K562 (cell line): ENCODE measurements around a stretch of chr20.

GRCh38 chr20:49588225-49588695, 20.3 kb upstream of the PTGIS start:
- RAMPAGE, long total RNA: no peak
- RRBS: no CpG with 5 or more reads among the region's 9 CpGs
PRO-cap:
- standard: no peak
- CoPRO, capped RNA only, 2 experiments: no peak in any of the 2 experiments
- CoPRO, capped and uncapped RNA, 2 experiments: no peak in any of the 2 experiments
- CoPRO, uncapped RNA only, 2 experiments: no peak in any of the 2 experiments
CAGE:
- cytosol, long polyA plus RNA: no peak
- long polyA plus RNA: no peak
- nucleolus, long total RNA: no peak
- nucleus, long polyA plus RNA: no peak

DNA sequence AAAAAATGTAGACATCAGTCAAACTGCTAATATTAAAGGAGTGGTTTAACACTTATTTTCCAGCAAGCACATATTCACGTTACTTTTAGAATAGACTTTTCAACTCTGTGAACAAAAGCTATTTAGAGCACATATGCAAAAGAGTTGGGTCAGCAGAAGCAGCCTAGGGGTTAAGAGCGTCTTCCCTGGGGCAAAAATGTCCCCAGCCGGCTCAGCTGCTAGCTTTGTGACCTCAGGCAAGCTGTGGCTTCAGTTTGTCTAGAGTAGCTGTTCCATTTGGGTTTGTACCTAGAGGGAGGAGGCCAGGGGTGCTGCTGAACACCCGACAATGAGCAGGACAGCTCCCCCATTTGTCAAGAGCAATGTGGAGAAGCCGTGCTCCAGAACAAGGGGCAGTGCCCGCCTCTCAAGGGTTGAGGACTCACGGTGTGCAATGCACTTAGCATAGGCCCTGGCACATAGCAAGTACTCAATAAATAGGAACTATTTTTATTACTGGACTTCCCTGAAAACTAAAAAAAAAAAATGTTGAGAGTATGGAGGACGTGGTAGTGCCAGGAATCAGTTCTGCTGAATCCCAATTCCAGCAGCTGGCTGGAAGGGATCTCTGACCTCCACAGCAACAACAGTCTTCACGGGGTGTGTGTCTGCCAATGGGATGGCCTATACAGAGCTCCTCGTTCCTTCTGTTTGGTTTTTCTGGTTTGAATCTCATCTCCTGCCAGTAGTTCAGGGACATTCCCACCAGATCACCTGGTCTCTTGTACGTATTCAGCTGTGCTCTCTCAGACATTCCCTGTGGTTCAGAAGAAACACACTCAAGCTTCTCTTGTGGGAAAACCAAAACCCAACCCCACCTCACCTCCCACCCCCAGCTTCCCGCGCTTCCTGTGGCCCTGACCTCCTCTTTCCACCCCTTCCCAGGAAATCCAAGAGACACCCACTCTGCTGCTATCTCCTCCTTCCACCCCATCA, 62.9 kb upstream of the PTGIS start:
- RAMPAGE, long total RNA: no peak
- RRBS: no CpG with 5 or more reads among the region's 13 CpGs
PRO-cap:
- standard: no peak
- CoPRO, capped RNA only, 2 experiments: no peak in any of the 2 experiments
- CoPRO, capped and uncapped RNA, 2 experiments: no peak in any of the 2 experiments
- CoPRO, uncapped RNA only, 2 experiments: peak in 1 of 2 experiments; most common minus-strand start position 474 of the sequence (in 1)
CAGE:
- cytosol, long polyA plus RNA: no peak
- long polyA plus RNA: no peak
- nucleolus, long total RNA: no peak
- nucleus, long polyA plus RNA: no peak

DNA sequence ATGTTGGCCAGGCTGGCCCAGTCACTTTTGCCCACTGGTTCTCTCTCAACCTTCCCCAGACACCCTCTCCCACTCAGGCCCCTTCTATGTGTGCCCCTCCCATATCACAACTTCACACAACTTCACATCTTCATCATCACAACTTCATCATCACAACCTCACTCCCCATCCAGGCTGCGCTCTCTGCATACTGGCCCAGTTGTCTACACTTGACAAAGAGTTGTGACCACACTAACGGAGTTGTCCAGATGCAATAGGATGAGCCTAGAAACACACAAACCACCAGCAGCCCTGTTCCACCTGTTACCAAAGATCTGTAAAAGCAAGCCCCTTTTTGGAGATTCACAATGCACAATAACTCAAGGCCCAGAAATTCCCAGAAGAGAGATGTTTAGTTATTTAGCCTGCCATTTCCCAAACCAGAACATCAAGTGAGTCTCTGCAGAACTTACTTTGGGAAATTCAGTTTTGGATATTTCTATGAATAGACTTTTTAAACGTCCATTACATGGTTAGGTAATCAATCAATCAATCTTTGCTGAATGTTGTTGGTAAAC, 53.6 kb downstream of the B4GALT5 start:
- RAMPAGE, long total RNA: no peak
- RRBS: no CpG with 5 or more reads among the region's 3 CpGs
PRO-cap:
- standard: no peak
- CoPRO, capped RNA only, 2 experiments: no peak in any of the 2 experiments
- CoPRO, capped and uncapped RNA, 2 experiments: no peak in any of the 2 experiments
- CoPRO, uncapped RNA only, 2 experiments: no peak in any of the 2 experiments
CAGE:
- cytosol, long polyA plus RNA: no peak
- long polyA plus RNA: no peak
- nucleolus, long total RNA: no peak
- nucleus, long polyA plus RNA: no peak

DNA sequence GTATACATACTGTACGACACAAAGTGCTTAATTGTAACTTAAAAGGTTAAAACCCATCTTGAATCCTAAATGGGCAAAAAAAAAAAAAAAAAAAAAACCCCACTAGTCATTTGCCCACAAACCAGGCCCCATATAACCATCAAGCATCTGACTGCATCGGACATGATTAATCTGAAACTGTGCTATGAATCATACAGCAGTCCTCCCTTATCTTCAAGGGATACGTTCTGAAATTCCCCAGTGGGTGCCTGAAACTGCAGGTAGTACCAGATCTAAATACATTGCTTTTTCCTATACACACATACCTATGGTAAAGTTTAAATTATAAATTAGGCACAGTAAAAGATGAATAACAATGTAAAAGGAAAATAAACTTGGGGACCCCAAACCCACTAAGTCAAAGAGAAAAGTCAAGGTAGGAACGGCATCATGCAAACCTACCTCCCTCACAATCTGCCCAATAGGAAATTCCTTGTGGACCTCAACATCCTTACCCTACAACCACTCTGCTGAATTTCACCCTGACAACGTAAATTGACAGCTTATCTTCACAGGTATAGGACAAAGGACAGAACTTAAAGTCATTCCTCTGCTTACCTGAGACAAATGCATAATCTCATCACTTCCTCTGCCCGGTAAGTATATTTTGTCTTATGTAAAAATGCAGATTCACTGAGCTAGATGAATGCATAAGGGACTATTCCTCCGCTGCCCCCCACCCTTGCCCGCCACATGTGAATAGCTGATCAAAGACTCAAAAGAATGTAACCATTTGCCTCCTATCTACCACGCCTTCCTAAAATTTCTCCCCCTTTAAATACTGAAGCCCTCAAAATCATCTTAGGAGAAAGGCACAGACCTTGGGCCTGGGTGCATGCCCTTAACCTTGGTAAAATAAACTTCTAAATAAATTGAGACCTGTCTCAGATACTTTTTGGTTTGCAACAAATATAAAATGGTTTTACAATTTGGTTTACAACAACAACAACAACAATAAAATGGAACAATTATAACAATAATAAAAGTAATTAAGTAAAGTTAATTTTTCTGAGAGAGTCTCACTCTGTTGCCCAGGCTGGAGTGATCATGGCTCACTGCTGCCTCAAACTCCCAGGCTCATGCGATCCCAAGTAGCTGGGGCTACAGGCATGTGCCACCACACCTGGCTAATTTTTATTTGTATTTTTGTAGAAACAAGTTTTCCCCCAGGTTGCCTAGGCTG, 14.0 kb downstream of the B4GALT5 start:
- RAMPAGE, long total RNA: no peak
- RRBS: no CpG with 5 or more reads among the region's 10 CpGs
PRO-cap:
- standard: no peak
- CoPRO, capped RNA only, 2 experiments: no peak in any of the 2 experiments
- CoPRO, capped and uncapped RNA, 2 experiments: no peak in any of the 2 experiments
- CoPRO, uncapped RNA only, 2 experiments: no peak in any of the 2 experiments
CAGE:
- cytosol, long polyA plus RNA: no peak
- long polyA plus RNA: no peak
- nucleolus, long total RNA: no peak
- nucleus, long polyA plus RNA: no peak

- RAMPAGE, long total RNA: no peak
- RRBS: no CpG with 5 or more reads among the region's 10 CpGs
PRO-cap:
- standard: bidirectional peak, plus-strand start at chr20:49812133, minus-strand start at chr20:49811995
- CoPRO, capped RNA only, 2 experiments: no peak in any of the 2 experiments
- CoPRO, capped and uncapped RNA, 2 experiments: no peak in any of the 2 experiments
- CoPRO, uncapped RNA only, 2 experiments: no peak in any of the 2 experiments
CAGE:
- cytosol, long polyA plus RNA: no peak
- long polyA plus RNA: no peak
- nucleolus, long total RNA: no peak
- nucleus, long polyA plus RNA: no peak
Measured at GRCh38 chr20:49811756-49812448, 726 bp upstream of the SLC9A8 start.

DNA sequence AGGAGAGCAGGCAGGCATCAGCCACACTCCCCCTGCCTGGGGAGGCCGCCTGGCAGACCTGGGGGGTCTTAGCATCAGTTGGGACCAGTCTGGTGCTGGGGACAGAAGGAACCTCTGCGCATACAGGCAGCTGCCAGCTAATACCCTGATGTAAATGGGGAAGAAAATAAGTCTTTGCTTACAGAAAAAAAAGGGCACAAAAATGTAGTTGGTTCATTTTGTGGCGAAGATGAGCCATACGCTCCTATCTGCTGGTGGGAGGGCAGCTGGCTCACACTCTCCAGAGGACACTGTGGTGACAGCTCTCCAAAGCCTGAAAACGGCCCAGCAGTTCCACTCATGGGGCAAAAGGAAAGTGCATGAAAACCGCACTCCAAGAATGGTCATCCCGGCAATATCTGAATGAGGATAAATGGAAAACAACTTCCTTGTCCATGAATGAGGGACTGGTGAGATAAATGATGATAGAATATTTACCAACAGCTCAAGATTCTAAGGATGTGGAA, 21.7 kb downstream of the SPATA2 start:
- RAMPAGE, long total RNA: no peak
- RRBS: no CpG with 5 or more reads among the region's 7 CpGs
PRO-cap:
- standard: no peak
- CoPRO, capped RNA only, 2 experiments: no peak in any of the 2 experiments
- CoPRO, capped and uncapped RNA, 2 experiments: no peak in any of the 2 experiments
- CoPRO, uncapped RNA only, 2 experiments: no peak in any of the 2 experiments
CAGE:
- cytosol, long polyA plus RNA: no peak
- long polyA plus RNA: no peak
- nucleolus, long total RNA: no peak
- nucleus, long polyA plus RNA: no peak

GRCh38 chr20:49978801-49979677, 3.7 kb upstream of the SNAI1 start:
- RAMPAGE, long total RNA: no peak
- RRBS: 5% methylated on average over 4 of the region's 34 CpGs
PRO-cap:
- standard: unidirectional peak, plus-strand start at chr20:49979333; bidirectional peak, plus-strand start at chr20:49979526, minus-strand start at chr20:49979404
- CoPRO, capped RNA only, 2 experiments: no peak in any of the 2 experiments
- CoPRO, capped and uncapped RNA, 2 experiments: no peak in any of the 2 experiments
- CoPRO, uncapped RNA only, 2 experiments: no peak in any of the 2 experiments
CAGE:
- cytosol, long polyA plus RNA: no peak
- long polyA plus RNA: no peak
- nucleolus, long total RNA: no peak
- nucleus, long polyA plus RNA: no peak

GRCh38 chr20:49989020-49990201, 6.6 kb downstream of the SNAI1 start:
- RAMPAGE, long total RNA: no peak
- RRBS: 78% methylated on average over 1 of the region's 30 CpGs
PRO-cap:
- standard: bidirectional peak, plus-strand start at chr20:49989809, minus-strand start at chr20:49989698
- CoPRO, capped RNA only, 2 experiments: peak in 1 of 2 experiments; most common plus-strand start chr20:49989838 (in 1); most common minus-strand start chr20:49989698 (in 1)
- CoPRO, capped and uncapped RNA, 2 experiments: no peak in any of the 2 experiments
- CoPRO, uncapped RNA only, 2 experiments: no peak in any of the 2 experiments
CAGE:
- cytosol, long polyA plus RNA: no peak
- long polyA plus RNA: no peak
- nucleolus, long total RNA: no peak
- nucleus, long polyA plus RNA: no peak

DNA sequence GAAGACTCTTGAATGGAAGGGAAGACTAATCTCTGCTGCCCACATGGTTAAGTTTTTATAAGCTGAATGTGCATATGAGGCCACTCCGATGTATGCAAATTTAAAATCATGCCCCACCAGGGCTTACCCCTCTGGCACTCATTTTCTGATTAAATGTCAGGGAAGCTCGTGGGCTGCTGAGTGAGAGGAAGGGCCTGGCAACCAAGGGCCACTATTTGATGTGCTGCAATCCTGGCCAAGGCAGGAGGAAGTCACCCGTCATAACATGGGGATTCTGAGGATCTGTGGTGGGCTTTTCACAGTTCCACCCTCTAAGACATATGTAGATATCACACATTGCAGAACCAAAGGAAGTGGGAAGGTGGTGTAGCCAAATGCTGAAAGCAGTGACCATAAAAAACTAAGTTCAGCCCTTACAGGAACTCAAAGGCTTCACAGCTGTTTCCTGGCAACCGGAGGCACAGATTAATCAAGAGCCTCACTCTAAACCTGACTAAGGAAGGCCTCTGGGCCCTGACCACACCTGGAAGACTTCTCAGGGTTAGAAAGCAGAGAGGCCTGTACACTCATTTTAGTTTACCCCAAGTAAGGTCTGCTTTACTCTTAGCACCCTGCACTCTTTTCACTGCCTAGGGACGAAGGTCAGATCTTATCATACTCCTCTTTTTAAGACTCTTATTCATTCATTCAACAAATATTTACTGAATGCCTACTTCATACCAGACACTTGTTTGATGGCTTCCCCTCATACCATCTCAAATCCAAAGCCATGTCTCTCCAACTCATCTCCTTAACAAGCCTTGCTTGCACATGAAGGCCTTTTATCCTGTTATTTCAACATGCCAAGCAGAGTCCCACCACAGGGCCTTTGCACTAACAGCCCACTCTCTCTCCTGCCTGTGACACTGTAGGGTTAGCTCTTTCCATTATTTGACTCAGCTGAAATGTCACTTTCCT, 2.7 kb downstream of the UBE2V1 start:
- RAMPAGE, long total RNA: no peak
- RRBS: no CpG with 5 or more reads among the region's 5 CpGs
PRO-cap:
- standard: no peak
- CoPRO, capped RNA only, 2 experiments: no peak in any of the 2 experiments
- CoPRO, capped and uncapped RNA, 2 experiments: no peak in any of the 2 experiments
- CoPRO, uncapped RNA only, 2 experiments: peak in 1 of 2 experiments; most common plus-strand start position 635 of the sequence (in 1); most common minus-strand start position 573 of the sequence (in 1)
CAGE:
- cytosol, long polyA plus RNA: no peak
- long polyA plus RNA: no peak
- nucleolus, long total RNA: no peak
- nucleus, long polyA plus RNA: no peak

- RAMPAGE, long total RNA: no peak
- RRBS: no CpG with 5 or more reads among the region's 9 CpGs
PRO-cap:
- standard: no peak
- CoPRO, capped RNA only, 2 experiments: no peak in any of the 2 experiments
- CoPRO, capped and uncapped RNA, 2 experiments: no peak in any of the 2 experiments
- CoPRO, uncapped RNA only, 2 experiments: no peak in any of the 2 experiments
CAGE:
- cytosol, long polyA plus RNA: no peak
- long polyA plus RNA: no peak
- nucleolus, long total RNA: no peak
- nucleus, long polyA plus RNA: no peak
Measured at GRCh38 chr20:50111196-50111738, 1.7 kb downstream of the UBE2V1 start.

DNA sequence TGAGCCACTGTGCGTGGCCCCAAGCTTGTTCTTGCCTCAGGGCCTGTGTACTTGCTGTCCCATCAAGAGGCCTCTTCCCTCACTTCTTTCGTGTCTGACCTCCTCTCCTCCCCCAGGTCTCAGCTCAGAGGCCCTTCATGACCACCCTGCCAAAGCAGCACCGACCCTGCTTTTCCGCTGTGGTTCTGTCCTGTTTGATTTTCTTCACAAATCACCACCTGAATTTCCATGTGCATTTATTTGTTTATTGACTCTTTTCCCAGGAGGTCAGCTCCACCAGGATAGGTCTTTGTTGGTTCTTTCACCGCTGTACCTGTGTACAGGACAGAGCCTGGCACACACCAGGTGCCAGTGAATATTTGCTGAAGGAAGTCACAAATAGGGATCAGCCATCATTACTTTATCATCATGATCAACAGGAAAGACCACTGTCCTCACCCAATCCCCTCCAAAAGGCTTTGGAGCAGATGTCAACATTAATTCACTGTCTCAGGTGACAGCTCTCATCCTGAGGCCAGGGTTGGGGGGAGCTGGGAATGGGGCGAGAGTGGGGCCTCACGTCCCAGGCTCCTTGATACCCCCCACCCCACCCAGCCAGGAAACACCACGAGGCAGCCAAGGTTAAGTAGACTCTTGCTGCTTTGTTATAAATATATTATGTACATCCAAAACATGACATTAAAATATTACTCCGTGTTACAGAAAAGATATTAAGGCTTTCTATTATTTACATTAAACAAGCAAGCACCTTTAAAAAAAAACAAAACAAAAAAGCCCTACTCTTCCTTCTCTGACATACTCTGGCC, 10.8 kb upstream of the UBE2V1 start:
- RAMPAGE, long total RNA: no peak
- RRBS: no CpG with 5 or more reads among the region's 9 CpGs
PRO-cap:
- standard: no peak
- CoPRO, capped RNA only, 2 experiments: no peak in any of the 2 experiments
- CoPRO, capped and uncapped RNA, 2 experiments: no peak in any of the 2 experiments
- CoPRO, uncapped RNA only, 2 experiments: peak in 1 of 2 experiments; most common minus-strand start position 357 of the sequence (in 1)
CAGE:
- cytosol, long polyA plus RNA: no peak
- long polyA plus RNA: no peak
- nucleolus, long total RNA: no peak
- nucleus, long polyA plus RNA: no peak

DNA sequence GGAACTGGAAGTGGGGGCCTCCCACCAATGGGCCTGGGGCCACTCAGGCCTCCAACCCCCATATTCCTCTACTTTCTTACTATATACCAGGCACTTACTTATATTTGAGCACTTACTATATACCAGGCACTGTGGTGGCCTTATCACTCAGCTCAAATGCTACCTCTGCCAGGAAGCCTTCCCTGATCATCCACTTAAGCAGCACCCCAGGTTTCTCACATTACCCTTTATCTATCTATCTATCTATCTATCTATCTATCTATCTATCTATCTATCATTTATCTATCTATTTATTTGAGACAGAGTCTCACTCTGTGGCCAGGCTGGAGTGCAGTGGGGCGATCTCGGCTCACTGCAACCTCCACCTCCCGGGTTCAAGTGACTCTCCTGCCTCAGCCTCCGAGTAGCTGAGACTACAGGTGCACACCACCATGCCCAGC, 12.4 kb upstream of the UBE2V1 start:
- RAMPAGE, long total RNA: no peak
- RRBS: no CpG with 5 or more reads among the region's 4 CpGs
PRO-cap:
- standard: no peak
- CoPRO, capped RNA only, 2 experiments: no peak in any of the 2 experiments
- CoPRO, capped and uncapped RNA, 2 experiments: no peak in any of the 2 experiments
- CoPRO, uncapped RNA only, 2 experiments: no peak in any of the 2 experiments
CAGE:
- cytosol, long polyA plus RNA: no peak
- long polyA plus RNA: no peak
- nucleolus, long total RNA: no peak
- nucleus, long polyA plus RNA: no peak

- RAMPAGE, long total RNA: no peak
- RRBS: no CpG with 5 or more reads among the region's 11 CpGs
PRO-cap:
- standard: no peak
- CoPRO, capped RNA only, 2 experiments: no peak in any of the 2 experiments
- CoPRO, capped and uncapped RNA, 2 experiments: no peak in any of the 2 experiments
- CoPRO, uncapped RNA only, 2 experiments: no peak in any of the 2 experiments
CAGE:
- cytosol, long polyA plus RNA: no peak
- long polyA plus RNA: no peak
- nucleolus, long total RNA: no peak
- nucleus, long polyA plus RNA: no peak
Measured at GRCh38 chr20:50130784-50131578, 18.0 kb upstream of the UBE2V1 start.

DNA sequence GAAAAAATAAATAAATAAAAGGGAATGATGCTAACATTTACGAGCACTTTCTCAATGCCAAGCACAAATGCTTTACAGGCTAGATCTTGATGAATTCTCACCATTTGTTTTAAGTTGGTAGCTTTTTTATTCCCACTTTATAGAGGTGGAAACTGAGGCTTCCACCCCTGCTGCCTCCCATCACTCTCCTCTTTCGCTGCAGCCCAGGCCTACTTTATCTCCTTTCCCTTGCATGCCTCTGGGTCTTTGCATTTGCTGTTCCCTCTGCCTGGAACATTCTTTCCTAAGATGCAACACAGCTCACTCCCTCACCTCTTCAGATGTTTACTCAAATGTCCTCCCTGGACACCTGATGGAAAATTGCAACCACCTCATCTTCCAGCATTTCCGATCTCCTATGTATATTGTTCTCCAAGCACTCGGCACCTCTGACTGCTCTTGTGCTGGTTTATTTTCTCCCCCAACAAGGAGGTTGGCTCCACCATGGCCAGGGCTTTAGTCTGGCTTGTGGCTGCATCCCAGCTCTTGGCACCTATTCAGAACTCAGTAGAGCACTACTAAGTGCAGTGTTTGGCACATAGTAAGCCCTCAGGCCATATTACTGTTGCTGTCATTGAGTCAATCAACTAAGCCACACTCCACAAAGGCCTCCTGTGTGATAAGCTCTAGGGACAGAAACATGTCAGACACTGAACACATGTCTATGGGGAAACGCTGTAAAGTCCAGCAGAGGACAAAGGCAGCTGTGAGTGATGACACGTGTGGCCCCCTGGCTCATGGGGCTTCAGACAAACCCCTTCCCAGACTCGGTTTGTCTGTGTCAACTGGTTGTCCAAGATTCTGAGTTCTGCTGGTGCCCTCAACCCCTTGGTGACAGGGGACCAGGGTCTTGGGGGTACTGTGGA, 19.5 kb upstream of the UBE2V1 start:
- RAMPAGE, long total RNA: no peak
- RRBS: no CpG with 5 or more reads among the region's 7 CpGs
PRO-cap:
- standard: no peak
- CoPRO, capped RNA only, 2 experiments: no peak in any of the 2 experiments
- CoPRO, capped and uncapped RNA, 2 experiments: no peak in any of the 2 experiments
- CoPRO, uncapped RNA only, 2 experiments: peak in 1 of 2 experiments; most common minus-strand start position 450 of the sequence (in 1)
CAGE:
- cytosol, long polyA plus RNA: no peak
- long polyA plus RNA: no peak
- nucleolus, long total RNA: no peak
- nucleus, long polyA plus RNA: no peak

DNA sequence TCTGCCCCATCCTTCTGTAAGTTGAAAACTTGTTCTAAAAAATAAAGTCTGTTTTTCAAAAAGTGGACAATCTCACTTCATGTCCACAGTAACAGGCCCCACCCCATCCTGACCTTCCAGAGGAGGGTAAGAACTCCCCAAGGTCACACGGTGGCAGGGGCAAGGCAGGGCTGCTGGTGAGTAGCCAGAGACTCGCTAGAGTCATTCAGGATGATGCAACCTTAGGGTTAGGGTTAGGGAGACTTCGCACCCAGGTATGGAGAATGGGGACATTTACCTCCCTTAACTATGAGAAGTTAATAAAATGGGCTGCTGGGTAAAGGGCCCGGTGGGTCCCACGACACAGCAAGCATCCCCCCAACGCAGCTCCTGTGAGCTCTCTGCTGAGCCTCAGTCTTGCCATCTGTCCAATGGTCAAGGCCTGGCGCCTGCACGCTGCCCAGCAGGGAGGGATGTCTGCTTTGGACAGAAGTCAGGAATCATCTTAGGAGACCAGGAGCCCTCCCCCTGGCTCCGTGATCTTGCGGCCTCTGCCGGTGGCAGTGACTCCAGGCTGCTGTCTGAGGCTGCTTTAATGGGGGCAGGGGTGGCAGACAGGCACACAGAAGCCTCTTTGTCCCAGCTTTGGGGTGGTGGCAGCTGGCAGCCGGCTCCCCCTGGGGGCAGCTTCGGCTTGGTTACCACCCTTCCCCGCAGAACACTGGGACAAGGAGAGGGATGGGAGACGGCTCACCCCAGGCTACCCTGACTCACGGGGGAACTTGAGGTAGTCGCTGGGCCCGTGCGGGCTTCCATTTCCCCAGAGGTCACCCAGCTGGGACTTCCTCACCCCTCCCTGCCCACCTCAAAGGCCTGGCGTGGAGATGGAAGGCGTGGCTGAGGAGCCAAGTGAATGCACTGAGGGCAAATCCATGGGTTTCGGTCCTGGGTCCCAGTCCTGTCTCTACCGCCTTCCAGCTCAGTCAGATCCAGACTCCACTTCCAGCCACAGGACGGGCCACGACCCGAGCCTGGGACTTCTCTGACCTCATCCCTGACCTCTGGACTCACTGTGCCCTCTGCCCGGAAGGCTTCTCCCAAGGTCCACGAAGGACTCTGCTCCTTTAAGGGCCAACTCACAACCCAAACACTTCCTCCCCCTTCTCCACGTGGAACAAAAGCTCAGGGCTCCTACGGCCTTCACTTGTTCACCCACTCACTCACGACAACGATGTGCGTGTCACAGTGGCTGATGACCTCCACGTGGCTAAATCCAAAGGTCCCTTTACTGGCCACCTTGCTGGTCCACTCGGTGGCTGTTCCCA, 14.9 kb downstream of the PEDS1 start:
- RAMPAGE, long total RNA: no peak
- RRBS: no CpG with 5 or more reads among the region's 35 CpGs
PRO-cap:
- standard: no peak
- CoPRO, capped RNA only, 2 experiments: no peak in any of the 2 experiments
- CoPRO, capped and uncapped RNA, 2 experiments: no peak in any of the 2 experiments
- CoPRO, uncapped RNA only, 2 experiments: peak in 1 of 2 experiments; most common minus-strand start position 231 of the sequence (in 1)
CAGE:
- cytosol, long polyA plus RNA: no peak
- long polyA plus RNA: no peak
- nucleolus, long total RNA: no peak
- nucleus, long polyA plus RNA: no peak

- RAMPAGE, long total RNA: no peak
- RRBS: no CpG with 5 or more reads among the region's 16 CpGs
PRO-cap:
- standard: bidirectional peak, plus-strand start at chr20:50166310, minus-strand start at chr20:50166103
- CoPRO, capped RNA only, 2 experiments: peak in 2 of 2 experiments; most common plus-strand start chr20:50166327 (in 2); most common minus-strand start chr20:50166056 (in 1)
- CoPRO, capped and uncapped RNA, 2 experiments: peak in 2 of 2 experiments; most common plus-strand start chr20:50166314 (in 1); most common minus-strand start chr20:50166054 (in 1)
- CoPRO, uncapped RNA only, 2 experiments: peak in 1 of 2 experiments; most common plus-strand start chr20:50166311 (in 1); most common minus-strand start chr20:50166057 (in 1)
CAGE:
- cytosol, long polyA plus RNA: no peak
- long polyA plus RNA: no peak
- nucleolus, long total RNA: no peak
- nucleus, long polyA plus RNA: start-site peak on the minus strand at chr20:50166075-50166109, 6 and 12 reads in 2 replicates
Measured at GRCh38 chr20:50165948-50166687, 12.6 kb upstream of the PEDS1 start.